ENCODE measurements around a stretch of chr10.

- PRO-cap = no peak
- RAMPAGE, long total RNA, 2 experiments = no peak in any of the 2 experiments
Measured at GRCh38 chr10:100175726-100176265, 10.0 kb downstream of the ERLIN1 start.

- PRO-cap = no peak
- RAMPAGE, long total RNA, 2 experiments = no peak in any of the 2 experiments
Measured at GRCh38 chr10:100291292-100291863, 4.9 kb upstream of the BLOC1S2 start.

DNA sequence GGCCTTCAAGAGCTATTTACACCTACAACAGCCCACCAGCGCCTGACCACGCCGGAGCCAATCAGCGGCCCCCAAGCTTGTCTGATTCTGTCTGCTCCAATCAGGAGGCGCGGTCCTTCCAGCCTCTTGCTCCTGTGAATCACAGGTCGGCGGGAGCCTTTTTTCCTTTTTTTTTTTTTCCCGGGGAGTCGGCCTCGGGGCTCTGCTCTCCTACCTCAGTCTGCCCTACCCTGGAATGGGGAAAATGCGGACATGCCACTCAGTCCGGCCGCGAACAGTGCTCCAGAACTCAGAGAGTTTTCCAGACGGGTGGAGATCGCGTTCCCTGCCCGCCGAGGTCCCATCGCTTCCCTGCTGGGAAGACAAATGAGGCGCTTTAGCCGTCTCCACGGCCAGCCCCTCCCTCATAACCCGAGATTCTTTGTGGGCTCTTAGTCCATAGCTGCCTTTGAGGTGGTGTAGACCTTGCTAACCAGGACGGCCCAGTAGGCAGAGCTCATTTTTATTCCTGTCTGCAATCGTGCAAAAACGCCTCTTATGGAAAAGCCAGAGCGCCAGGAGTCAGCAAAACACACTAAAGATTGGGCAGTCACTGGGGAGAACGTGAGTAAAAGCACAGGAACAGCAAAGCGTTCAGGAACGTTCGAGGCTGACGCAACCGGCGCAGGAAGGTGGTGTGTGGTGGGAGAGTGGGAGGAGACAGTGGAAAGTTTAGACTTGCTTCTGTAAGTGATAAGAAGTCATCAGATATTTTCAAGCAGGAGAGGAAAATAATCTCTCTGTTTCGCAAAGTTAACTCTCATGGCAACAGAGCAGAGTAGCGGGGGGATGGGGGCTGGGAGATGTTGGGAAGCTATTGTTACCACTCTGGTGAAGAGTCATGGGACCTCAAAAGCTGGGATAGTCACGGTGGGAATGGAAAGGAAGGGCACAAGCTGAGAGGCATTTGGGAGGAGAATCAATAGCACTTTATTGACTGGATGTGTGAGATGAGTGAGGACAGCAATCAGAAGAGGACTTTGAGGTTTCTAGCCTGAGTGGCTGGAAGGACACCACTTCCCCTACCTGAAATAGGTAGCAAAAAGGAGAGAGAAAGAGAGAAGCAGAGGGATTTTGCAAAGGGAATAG, 26.7 kb downstream of the SCD start:
- PRO-cap = bidirectional peak, plus-strand start at position 135 of the sequence, minus-strand start outside the sequence; bidirectional peak, plus-strand start at position 572 of the sequence, minus-strand start at position 583 of the sequence
- RAMPAGE, long total RNA, 2 experiments = start-site peak on the plus strand in 1 of 2 experiments, centred at position 128 of the sequence, 9 reads per replicate

DNA sequence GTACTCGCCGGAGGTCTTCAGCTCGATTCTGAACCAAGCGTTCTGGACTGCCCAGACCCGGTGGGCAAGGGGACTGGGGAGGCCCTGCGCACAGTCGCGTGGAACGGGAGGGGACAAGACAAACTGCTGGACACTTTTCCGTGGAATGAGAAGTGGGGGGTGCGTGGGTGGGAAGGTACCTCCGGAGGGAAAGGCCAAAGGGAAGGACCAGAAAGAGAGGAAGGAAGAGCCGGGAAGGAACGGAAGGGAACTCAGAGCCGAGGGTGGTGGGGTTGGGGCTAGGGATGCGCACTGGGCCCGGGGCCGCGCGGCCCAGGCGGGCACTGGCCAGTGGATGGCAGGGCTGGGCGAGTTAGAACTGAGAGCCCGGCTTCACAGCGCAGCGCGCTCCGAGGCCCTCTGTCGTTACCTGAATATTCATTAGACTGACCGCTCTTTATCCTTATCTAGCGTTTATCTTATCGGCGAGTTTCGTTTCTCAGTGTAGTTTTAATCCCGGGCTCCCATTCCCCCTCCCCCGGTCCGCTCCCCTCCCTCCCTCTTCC, 522 bp upstream of the PAX2 start:
- PRO-cap = no peak
- RAMPAGE, long total RNA, 2 experiments = no peak in any of the 2 experiments

DNA sequence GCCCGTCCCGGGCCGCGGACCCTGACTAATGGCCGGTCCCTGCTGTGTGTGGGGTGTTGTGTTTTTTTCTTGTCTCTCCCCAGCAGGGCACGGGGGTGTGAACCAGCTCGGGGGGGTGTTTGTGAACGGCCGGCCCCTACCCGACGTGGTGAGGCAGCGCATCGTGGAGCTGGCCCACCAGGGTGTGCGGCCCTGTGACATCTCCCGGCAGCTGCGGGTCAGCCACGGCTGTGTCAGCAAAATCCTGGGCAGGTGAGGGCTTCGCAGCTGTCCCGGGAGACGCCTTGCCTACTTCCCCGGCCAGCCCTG, 4.2 kb downstream of the PAX2 start:
- PRO-cap = no peak
- RAMPAGE, long total RNA, 2 experiments = no peak in any of the 2 experiments

DNA sequence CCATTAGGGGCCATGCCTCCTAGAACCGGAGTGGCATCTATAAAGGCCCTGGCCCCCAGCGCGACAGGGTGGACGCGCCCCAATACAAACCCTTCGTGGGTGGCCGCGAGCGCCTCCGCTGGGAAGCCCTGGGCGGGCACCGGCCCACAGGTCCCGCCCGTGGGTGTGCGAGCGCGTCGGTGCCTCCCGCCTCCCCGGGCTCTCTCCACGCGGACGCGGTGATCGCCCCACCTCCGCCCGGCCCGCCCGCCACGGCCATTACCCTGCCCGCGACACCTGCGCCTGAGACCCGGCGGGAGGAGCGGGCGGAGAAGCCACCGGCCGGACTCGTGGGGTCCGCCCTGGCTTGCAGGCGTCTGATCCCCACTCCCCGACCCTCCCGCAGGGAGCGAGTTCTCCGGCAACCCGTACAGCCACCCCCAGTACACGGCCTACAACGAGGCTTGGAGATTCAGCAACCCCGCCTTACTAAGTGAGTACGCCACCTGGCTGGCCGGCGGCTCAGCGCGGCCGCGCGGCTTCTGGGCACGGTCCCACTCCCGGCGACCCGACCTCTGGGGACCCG, 81.3 kb downstream of the PAX2 start:
- PRO-cap = no peak
- RAMPAGE, long total RNA, 2 experiments = no peak in any of the 2 experiments

GRCh38 chr10:101031836-101032206, 787 bp downstream of the SFXN3 start:
- PRO-cap = no peak
- RAMPAGE, long total RNA, 2 experiments = no peak in any of the 2 experiments

DNA sequence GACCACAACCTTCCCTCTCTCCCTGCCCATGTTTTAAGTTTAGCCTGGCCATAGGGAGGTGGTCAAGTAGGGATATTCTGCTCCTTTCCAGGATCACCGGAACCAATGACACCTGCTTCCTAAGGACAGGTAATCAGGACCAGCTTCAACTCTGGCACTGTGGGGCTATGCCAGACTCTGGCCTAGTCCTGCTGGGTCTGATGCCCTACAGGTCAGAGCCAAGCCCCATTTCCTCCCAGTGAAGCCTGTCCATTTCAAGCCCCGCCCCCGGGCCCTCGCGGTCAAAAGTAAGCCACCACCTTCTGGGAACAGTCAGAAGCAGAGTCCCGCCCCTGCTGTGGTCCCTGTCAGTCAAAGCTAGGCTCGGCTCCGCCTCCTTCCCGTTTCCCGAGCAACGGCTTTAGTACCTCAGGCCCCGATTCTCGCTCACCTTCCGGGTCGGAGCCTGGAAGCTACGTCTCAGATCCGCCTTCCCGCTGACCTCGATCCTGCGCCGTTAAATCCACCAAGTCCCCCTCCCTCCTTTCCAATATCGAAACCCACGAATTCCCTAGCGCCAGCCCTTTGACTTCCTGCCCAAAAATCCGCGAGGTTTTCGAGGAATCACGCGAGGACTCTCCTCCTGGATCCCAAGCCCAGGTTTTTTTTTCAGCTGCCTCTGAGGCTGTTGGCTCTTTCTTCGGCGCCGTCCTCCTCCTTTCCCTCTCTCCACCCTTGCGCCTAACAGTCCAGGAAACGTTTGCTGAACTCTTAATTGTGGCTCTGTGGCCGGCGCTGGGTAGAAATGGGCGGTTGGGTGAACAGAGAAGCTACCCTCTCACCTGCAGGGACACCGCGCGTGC, 11.7 kb downstream of the SFXN3 start:
- PRO-cap = bidirectional peak, plus-strand start at position 429 of the sequence, minus-strand start at position 202 of the sequence
- RAMPAGE, long total RNA, 2 experiments = no peak in any of the 2 experiments

- PRO-cap = no peak
- RAMPAGE, long total RNA, 2 experiments = no peak in any of the 2 experiments
Measured at GRCh38 chr10:101043457-101043825, 12.4 kb downstream of the SFXN3 start.

DNA sequence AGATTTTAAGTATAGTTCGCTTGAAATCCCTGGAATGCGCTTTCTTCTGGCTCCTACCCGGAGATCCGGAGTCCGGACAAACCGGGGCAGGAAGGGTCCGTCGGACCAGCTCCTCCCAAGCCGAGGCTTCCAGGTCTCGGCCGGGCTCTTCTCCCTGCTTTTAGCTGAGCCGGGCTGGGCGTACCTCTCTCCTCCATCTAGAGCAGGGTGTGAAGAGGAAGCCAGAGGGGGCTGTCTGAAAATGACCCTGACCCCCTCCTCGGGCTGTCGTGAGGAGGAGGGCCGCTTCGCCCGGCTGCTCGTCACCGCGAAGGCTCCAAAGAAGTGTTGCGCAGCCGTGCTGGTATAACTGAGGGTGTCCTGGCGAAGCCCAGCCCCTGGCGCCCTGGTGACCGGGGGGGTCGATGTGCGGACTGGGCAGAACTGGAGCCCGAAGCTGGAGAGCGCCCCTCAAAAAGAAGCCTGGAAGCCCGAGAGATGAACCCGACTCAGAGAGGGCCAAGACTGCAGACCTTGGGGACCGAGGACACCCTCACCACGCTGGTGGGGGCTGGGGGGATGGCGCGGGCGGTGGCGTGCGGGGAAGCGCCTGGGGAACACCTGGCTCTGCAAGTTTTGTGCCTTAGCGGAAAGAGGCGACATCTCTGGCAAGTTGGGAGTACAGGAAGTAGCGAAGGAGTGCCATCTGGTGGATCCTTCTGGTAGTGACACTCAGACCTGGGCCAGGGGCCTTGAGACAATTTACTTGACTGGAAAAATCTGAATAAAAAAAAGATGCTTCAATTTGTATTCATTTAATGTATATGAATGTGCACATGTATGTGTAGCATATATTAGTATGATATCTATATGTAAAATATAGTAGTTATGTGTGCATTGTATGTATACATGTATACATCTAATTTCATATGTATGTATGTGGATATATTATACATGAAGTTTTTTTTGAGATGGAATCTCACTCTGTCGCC, 5.8 kb downstream of the KAZALD1 start:
- PRO-cap = bidirectional peak, plus-strand start at position 450 of the sequence, minus-strand start at position 318 of the sequence
- RAMPAGE, long total RNA, 2 experiments = no peak in any of the 2 experiments

DNA sequence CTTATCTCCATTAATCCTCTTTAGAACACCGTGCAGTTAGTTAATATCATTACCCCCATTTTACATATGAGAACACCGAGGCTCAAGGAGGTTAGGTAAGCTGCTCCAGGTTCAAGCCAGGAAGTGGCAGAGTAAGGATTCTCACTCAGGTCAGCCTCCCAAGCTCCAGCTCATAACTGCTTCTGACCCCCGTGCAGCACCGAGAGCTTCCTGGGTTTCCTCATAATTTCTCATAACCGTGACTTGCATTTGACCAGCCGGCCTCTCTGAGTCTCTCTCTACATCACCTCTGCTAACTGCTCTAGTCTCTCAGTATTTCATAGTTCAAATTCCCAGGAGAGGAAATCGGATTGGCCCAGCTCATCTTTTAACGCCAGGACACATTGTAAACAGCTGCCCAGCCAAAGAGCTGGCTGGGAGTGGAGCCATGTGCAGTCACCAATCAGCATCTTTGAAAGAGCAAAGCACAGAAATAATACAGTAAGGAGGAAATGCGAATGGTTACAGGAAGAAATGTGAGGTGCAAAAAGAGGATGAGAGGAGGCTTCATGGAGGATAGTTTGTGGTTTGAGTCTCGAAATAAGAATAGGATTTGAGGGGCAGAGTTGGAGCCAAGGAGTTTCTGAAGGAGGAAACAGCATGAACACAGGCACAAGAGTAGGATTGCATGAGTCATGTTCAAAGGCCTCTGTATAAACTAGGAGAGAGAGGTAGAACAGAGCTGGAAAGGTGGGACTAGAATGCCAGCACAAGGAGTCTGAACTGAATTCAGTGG, 15.1 kb upstream of the LBX1 start:
- PRO-cap = no peak
- RAMPAGE, long total RNA, 2 experiments = no peak in any of the 2 experiments

DNA sequence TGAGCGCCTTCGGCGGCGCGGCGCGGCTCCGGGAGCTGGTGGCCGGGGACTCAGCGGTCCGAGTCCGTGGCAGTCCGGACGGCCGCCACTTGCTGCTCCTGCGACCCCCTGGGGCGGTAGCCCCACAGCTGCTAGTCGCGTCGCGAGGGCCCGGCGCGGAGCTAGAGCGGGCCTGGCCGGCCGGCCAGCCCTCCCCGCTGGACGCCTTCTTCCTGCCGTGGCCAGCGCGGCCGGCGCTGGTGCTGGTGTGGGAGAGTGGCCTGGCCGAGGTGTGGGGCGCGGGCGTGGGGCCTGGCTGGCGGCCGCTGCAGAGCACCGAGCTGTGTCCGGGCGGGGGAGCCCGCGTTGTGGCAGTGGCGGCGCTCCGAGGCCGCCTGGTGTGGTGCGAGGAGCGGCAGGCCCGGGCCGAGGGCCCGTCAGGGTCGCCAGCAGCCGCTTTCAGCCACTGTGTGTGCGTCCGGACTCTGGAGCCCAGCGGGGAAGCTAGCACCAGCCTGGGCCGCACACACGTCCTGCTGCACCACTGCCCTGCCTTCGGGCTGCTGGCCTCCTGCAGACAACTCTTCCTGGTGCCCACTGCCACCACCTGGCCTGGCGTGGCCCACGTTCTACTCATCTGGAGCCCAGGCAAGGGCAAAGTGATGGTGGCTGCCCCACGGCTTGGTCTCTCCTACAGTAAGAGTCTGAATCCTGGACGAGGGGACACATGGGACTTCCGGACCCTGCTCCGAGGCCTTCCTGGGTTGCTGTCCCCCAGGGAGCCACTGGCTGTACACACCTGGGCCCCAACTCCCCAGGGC, 563 bp downstream of the HPS6 start:
- PRO-cap = bidirectional peak, plus-strand start at position 354 of the sequence, minus-strand start at position 244 of the sequence
- RAMPAGE, long total RNA, 2 experiments = no peak in any of the 2 experiments

DNA sequence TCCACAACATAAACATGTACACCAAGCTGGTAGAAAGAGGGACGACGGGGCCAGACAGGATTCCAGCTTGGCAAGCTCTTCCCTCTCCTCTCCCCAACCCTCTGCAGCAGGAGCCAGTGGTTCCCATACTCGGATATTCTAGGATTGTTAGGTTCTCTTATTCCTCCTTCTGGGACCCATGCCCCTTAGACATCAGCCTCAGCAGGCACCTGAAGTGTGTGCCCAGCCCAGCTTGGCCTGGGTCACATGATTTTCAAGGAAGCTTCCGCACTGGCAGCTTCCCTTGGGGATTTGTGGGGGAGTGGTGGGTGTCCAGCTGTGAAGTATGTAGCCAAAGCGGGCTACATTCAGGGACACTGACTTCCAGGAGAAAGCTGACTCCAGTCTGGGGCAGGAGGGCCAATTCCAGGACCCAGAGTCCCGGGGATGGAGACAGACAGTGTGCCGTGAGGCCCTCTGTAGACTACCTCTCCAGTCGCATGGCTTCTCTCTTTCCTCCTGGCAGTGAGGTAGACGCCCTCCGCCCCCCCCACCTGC, 1.3 kb downstream of the LDB1 start:
- PRO-cap = no peak
- RAMPAGE, long total RNA, 2 experiments = no peak in any of the 2 experiments

DNA sequence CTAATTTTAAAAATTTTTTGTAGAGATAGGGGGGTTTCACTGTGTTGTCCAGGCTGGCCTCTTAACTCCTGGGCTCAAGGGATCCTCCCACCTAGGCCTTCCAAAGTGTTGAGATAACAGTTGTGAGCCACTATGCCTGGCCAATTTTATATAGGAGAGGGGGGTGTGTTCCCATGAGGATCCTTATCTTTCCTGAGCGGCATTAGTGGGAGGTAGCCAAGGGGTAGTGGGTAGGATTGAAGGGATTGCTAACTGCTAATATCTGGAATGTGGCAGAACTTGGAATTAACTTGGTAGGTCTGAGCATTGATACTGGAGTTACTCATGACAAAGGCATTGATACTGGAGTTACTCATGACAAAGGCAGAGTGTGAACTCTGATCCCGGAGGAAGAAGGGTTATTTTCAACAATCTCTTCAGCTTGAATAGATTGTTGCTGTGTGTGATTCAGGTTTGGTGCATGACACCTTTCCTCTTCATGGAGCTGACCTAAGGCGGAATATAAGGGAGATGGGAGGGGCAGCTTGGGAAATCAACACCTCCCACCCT, 831 bp upstream of the NOLC1 start:
- PRO-cap = no peak
- RAMPAGE, long total RNA, 2 experiments = no peak in any of the 2 experiments

GRCh38 chr10:102188244-102188583, 36.0 kb downstream of the NOLC1 start:
- PRO-cap = no peak
- RAMPAGE, long total RNA, 2 experiments = no peak in any of the 2 experiments

GRCh38 chr10:102240368-102241088, 784 bp downstream of the PITX3 start:
- PRO-cap = no peak
- RAMPAGE, long total RNA, 2 experiments = no peak in any of the 2 experiments

GRCh38 chr10:102376425-102377310, 18.8 kb upstream of the NFKB2 start:
- PRO-cap = no peak
- RAMPAGE, long total RNA, 2 experiments = no peak in any of the 2 experiments

DNA sequence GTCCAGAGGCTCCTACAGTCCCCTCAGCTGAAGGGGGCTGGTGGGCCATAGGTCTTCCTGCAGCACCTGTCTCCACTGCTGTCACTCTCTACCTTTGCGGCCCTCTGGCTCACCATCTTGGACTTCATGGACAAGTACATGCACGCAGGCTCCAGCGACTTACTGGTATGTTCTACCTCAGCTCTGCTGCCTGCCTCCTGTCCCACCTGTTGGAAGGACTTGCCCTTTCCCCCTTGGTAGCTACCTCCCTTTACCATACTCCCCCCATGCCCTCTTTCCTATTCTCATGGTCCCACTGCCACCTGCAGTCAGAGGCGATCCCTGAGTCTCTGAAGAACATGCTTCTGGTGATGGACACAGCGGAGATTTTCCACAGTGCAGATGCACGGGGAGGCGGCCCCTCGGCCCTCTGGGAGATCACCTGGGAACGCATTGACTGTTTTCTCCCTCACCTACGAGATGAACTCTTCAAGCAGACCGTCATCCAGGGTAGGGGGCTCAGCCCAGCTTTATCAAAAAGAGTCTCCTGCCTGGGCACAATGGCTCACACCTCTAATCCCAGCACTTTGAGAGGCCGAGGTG, 15.2 kb upstream of the NFKB2 start:
- PRO-cap = no peak
- RAMPAGE, long total RNA, 2 experiments = no peak in any of the 2 experiments

- PRO-cap = no peak
- RAMPAGE, long total RNA, 2 experiments = no peak in any of the 2 experiments
Measured at GRCh38 chr10:102397175-102397878, 1.8 kb downstream of the NFKB2 start.

GRCh38 chr10:102398377-102399024, 3.0 kb downstream of the NFKB2 start:
- PRO-cap = no peak
- RAMPAGE, long total RNA, 2 experiments = no peak in any of the 2 experiments

All from right atrium auricular region (tissue), 2 donors.